ReNcell CX (cell line): ENCODE measurements around the genes HMCN1 and PDC.

DNA sequence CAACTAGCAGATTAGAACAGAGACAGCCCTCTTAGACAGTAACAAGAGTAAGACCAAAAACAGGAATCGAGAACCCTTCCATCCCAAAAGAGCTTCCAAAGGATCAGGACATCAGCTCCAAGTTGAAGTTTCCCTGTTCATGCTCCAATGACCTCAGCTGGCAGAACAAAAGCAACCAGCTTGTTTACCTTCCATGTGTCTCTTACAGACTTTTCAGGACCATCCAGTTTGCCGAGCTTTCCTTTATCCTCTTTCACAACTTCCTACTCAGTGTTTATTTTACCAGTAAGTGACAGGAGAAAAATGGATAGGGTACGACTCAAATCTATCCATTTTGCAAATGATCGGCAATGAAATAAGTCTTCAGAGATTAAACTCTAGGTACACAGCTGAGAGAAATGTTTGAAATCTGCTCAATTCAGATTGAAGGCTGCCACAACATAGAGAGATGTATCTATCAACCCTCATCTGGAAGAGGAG, 44.4 kb downstream of the NIBAN1 start:
- PRO-cap, result no peak

DNA sequence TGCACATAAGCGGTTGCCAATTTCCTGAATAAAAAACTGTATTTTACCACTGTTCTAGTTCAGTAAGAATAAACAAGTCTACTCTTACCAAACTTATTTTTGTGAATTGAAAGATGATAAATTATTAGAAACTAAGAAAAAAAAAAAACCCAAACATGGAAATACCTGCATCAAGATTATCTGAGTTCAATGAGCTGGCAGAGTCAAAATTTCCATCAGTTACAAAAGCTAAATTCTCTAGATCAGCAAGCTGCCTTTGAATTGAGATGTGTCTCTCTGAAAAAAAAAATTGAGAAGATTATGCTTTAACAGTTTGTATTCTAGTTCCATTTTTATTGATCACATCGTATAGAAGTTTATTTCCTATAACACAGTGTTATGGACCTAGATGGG, 5.1 kb downstream of the TRMT1L start:
- PRO-cap, result no peak

- PRO-cap, result no peak
Measured at GRCh38 chr1:185373582-185374178, 56.6 kb upstream of the IVNS1ABP start.

DNA sequence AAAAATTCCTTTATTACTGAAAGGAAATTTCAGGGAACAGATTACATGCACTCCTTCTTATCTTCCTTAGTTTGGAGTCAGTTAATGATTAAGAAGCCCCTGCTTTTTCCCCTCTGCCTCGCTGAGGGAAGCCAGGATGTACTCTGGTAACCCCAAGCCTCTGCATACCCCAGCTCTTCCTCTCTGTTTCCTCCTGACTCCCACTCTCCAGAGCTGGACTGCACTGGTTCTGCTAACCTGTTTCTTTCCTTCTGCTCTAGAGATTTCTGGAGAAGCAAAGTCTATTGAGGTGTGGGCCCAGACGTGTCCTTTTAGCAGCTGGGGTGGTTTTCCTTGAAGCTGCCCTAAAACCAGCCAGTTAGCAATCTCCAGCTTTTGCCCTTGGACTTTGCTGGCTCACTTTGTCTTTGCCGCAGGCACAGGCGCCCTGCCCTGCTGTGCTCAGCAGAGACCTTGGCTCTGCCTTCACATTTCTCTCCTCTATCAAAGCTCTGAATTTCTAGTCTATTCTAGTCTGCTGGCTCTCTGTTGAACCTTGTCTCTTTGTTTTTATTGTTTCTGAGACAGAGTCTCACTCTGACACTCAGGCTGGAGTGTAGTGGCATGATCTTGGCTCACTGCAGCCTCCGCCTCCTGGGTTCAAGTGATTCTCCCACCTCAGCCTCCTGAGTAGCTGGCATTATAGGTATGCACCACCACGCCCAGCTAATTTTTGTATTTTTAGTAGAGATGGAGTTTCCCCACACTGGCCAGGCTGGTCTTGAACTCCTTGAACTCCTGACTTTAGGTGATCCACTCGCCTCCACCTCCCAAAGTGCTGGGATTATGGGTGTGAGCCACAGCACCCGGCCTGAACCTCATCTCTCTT, 171.9 kb upstream of the IVNS1ABP start:
- PRO-cap, result no peak

- PRO-cap, result unidirectional peak, plus-strand start at chr1:185734397
Measured at GRCh38 chr1:185734055-185734769, at the start of gene HMCN1. TSS of gene HMCN1 (plus strand) at chr1:185734391.

DNA sequence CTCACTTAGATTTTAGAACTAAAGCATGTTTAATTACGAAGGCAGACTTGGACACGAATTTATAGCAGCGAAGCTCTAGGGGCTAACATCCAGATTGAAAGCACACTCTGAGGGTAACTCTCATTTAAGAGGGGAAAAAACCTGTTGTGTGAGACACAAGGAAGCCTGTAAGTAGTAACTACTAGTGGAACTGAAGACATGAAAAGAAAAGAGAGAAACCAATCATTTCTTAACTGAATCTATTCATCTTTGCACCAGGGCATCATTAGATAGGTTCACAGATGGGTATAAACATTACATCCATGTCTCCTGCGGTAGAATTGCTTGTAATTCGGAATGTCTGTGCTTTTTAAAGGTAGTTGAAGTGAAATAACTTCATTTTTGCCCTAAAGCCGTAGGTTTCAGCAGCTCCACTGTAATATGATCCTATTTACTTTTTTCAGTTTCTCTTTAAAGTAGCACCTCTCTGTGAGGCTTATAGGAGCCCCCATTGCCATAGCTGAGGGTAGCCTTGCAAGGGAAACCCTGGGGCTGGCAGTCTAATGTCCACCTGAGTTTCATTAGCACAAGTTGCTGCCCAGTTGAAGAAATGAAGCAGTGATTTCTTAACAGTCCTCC, 1.3 kb downstream of the HMCN1 start:
- PRO-cap, result no peak

DNA sequence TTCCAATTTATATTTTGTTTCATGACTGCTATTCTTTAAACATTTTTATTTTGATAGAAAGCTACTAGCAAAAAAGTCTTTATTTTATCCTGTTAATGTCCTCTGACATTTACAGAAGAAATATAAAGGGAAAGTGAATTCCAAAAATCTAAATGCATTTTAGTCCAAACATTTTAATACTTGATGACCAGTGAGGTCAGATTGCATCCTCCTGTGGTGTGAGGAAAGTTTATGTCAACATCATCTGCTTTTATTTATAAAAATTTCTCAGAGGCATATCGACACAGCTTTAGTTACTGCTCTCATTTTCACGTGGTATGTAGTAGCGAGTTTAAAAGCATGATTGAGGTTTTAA, 234.7 kb downstream of the HMCN1 start:
- PRO-cap, result no peak

GRCh38 chr1:186082111-186082776, 213.8 kb upstream of the PRG4 start:
- PRO-cap, result no peak

GRCh38 chr1:186460958-186461284, at the start of gene PDC:
TSS of gene PDC (minus strand) at chr1:186461114.
- PRO-cap, result no peak

GRCh38 chr1:186956723-186956952, 127.9 kb downstream of the PLA2G4A start:
- PRO-cap, result no peak

DNA sequence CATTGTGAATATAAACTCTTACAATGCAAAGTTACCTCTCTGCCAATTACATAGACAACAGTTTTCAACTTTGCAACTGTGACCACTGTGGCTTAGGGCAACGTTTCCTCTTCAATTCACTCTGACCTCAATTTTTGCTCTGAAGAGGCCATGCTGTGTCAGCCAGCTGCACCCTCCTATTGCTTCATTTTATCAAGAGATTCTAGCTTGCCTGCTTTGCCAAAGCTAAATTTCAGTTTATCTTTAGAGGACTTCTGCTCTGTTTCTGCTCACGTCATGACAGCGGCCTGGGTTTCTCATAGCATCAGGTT, 154.5 kb downstream of the PLA2G4A start:
- PRO-cap, result no peak

DNA sequence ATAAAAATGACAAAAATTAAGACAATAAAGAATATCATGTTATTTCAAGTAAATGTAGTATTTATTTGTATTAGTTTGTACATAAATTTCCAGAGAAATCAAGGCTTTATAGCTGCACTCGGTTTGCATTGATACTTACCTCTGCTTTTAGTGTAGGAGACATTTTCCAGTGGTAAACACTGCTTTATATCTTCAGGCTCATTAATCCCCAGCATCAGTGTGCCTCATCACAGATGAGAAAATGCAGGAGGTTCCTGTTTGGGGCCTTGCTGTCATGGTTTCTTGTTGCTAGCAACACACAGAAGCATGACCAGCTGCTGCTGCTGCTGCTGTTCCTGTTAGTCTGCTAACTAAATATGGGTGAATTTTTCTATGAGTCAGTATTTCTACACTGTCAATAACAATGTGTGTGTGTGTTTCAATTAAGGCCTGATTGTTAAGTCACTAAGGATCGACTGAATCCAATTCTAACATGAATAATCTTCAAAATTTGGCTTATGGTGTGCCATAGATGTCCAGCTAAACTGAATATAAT, 85.8 kb upstream of the RGS1 start:
- PRO-cap, result no peak

DNA sequence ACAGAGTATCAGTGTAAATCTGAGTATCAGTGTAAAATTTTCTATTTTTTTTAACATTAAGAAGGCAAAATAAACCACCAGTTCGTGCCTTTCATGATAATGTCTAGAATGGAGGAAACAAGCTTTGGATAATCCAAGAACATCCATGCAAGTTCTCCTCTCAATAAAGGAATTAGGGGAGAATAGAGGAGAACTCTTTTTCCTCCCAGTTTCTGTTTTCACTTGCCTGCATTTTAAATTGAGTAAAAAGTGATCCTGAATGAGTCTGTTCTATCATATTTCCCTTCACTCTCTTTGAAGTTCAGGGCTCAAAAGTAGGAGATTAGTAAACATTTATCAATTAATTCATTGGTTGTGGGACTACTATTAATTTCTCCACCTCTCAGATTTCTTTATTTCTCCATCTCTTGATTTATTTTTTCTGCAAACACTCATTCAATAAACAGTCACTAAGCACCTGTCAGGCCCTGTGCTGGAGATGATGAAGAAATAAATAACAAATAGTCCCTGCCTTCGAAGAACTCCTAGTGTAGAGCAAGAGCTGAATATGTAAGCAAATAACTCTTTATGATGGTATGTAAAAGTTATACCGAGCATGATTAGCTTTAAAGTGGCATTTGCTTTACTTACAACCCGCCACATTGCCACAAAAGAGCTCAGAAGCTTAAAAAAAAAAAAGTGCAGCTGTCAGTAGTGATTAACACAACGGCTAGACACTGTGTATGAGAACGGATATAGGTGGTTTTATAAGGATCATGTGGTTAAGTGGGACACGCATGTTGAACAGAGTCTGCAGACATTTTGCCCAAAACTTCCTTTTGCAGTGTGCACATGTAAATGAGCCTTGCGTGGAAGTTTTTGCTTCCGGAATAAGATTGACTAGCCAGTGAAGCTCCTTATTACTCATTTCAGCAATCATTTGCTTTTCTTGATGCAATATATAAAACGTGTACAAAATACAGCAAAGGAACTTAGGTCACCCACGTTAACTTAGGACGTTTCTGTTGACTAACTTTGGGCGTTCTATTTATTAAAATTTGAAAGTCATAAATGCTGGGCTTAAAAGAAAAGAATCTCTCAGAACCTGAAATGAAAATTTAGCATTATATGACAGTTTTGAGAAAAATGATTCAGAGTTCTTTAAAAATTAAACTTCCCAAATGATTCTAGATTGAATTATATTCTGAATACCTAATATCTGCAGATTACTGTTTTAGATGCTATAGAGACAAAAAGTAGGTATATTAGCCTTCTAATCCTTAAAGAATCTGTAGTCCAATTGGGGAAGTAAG, 58.9 kb upstream of the RGS1 start:
- PRO-cap, result no peak

- PRO-cap, result no peak
Measured at GRCh38 chr1:192520001-192520502, 55.5 kb upstream of the RGS1 start.

GRCh38 chr1:192812683-192813254, 3.9 kb downstream of the RGS2 start:
- PRO-cap, result no peak

DNA sequence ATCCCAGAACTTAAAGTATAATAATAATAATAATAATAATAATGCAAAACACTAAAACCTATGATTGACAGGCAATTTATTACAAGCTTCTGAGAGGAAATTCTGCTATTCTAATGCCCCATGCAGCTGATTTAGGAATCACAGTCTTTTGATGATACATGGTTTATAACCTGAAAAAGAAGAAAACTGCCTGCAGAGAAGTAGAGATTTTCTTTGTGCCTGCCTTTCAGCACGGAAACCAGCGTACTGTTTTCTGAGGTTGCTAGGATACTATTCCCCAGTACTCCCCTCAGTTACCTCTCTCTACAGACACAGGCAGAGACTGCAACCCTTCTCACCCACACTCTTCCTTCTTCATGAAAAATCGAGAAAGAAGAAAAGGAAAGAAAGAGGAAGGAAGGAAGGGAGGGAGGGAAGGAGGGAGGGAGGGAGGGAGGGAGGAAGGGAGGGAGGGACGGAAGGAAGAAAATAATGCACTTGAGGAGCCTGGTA, 21.7 kb downstream of the RGS2 start:
- PRO-cap, result no peak

- PRO-cap, result no peak
Measured at GRCh38 chr1:193539660-193540465, 353.4 kb upstream of the B3GALT2 start.

GRCh38 chr1:194547881-194548226, 1361.4 kb upstream of the B3GALT2 start:
- PRO-cap, result no peak

DNA sequence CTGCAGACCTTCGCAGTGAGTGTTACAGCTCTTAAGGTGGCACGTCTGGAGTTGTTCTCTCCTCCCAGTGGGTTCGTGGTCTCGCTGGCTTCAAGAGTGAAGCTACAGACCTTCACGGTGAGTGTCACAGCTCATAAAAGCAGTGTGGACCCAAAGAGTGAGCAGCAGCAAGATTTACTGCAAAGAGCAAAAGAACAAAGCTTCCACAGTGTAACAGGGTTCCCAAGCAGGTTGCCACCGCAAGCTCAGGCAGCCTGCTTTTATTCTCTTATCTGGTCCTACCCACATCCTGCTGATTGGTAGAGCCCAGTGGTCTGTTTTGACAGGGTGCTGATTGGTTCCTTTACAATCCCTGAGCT, 886.1 kb downstream of the KCNT2 start:
- PRO-cap, result no peak

DNA sequence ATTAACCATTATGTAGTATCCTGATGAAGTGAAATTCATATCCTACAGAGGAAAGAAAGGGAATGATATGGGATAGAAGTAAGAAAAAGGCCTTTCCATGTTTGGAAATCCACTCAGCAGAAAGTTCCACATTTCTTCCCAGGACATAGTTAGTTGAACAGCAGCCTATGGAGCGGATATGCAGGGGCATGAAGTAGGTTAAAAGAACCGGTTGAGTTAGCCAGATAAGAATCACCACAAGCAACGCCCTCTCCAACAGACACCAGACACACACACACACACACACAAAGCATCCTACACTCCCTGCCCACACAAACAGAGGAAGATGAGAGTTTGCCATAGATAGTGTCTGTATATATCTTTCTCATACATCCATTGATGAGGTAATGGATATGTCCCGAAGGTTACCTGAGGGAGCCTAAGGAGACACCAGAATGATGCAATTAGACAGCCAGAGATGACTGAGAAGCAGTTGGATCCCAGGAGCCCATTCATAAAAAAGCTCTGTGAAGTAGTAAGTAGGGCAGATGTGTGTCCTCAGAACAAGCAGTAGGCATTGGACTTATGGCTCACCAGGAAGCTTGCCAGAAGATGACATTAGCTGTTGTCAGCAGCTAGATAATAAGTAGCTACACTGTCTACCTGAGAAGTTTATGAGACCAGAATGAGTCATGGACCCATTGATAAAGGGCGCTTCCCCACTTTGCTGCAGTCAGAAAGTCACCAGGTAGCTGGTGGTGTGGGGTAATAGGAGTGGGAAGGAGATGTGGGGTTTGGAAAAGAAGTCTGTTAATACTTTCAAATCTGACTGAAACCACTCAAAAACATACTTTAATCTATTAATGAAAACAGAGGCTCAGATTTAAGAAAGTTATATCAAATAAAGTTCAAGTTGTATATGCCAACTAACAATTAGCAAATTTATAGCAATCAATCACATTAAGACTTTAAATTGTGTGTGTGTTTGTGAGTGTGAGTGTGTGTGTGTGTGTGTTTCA, 247.0 kb downstream of the KCNT2 start:
- PRO-cap, result no peak